M059J (cell line): ENCODE measurements around a stretch of chr15.

DNA sequence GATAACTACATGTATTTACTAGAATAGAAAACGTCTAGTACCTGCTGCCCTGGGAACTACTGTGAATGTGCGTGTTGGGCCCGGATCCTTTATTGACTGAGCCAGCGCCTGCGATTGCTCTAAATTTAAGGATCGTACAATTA lies 655 bp downstream of the TM2D3 start:
- RAMPAGE, long total RNA = no peak

DNA sequence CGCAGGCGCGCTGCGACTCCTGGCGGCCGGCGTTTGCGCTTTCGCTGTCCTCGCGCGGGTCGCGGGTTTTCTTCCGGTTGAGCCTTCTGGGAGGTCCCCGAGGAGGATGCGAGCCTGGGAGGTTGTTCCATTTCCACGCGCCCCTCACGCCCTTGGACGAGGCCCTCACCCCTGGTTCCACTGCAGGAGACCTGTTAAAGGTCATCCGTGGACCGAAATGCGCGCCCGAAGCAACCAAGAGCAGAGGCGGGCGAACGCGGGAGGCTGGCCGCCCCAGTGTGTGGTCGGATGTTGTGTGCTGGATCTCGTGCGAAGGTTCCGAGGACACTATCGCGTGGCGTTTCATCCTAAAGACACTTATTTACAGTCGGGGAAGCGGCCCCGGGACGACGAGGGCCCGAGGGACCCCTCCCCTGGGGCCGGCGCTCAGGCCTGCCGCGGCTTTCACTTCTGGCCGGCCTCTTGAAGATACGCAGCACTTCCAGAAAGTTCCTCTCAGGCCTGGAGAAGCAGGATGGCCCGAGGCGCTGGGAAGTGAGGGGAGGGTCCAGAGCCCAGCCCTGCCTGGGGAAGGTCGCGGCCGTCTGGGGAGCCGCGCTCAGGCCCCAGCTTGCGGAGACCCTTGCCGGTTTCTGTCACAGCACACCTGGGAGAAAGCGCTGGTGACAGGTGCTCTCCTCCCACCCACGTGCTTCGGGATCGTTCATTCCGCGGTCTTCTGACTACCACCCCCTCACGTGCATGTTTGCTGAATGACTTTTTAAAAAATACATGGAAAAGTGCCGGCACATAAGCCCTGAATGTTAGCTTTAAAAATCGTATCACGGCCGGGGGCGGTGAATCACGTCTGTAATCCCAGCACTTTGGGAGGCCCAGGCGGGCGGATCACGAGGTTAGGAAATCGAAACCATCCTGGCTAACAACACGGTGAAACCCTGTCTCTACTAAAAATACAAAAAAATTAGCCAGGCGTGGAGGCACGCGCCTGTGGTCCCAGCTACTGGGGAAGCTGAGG lies 556 bp upstream of the TM2D3 start:
- RAMPAGE, long total RNA = no peak

DNA sequence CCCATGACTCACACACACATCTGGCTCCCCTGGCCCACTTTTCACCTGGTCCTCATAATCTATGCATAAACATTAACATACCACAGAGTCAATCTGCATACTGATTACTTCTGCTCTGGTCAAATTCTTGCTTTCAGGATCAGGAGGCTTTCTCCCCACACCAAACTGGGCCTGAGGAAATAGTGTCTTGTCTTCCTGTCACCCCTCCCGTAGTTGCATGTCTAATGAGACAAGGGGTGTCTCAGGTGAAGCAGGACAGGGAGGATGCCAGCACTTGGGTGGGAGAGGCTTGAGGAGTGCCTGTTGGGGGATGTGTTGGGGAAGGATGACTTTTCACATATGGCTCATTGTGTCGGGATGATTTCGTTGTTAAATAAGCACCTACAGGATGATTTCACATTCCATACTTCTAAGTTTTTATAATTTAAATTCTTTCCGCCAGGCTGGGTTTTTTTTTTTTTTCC lies 142.2 kb downstream of the OR4F15 start:
- RAMPAGE, long total RNA = no peak